ENCODE data around the genes LHX3 and CARD9.

GRCh38 chr9:135887040-135888186 is 19.9 kb downstream of the CAMSAP1 start:
- PRO-cap, result no peak

DNA sequence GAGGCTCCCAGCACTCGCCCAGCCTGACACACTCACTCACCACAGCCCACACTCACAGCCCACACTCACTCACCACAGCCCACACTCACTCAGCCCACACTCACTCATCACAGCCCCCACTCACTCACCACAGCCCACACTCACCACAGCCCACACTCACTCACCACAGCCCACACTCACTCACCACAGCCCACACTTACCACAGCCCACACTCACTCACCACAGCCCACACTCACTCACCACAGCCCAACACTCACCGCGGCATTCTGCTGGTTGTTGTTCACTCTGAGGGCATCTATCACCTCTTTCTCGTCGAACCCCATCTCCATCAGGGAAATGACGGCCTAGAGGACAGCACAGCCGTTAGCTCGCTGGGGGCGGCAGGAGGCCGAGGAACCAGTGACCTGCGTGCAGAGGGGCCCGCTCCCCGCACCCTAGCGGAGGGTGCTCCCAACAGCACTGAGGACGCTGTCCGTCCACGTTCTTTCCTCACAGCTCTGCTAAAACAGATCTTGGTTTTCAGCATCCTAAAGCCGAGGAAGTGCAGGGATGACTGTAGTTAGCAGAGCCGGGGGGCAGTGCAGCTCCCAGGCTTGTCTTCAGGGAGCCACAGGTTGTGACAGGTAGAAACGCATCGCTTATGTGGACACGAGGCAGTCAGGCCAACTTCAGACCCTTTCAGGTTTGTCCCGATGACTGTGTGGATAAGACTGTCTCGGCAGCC is 21.6 kb downstream of the UBAC1 start:
- PRO-cap, result no peak

DNA sequence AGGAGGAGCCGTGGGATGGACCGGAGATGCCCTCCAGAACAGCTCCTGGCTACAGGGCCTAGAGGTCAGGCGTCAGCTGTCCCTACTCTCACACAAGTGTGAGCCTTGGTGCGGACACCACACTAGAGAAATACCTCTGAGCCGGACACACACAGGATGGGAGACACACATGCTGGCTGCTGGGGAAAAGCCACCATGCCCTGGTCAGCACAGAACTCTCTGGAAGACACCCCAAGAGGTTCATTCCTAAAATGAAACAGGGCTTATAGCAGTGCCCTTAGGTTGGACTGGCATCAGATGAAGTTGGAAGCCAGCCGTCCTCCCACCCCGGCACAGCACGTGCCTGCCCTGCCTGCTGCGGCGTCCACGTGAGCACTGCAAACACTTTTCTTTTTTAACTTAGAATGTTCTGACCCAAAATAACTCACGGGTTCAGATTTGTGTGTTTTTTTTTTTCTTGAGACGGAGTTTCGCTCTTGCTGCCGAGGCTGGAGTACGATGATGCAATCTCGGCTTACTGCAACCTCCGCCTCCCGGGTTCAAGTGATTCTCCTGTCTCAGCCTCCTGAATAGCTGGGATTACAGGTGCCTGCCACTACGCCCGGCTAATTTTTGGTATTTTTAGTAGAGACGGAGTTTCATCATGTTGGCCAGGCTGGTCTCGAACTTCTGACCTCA is 14.2 kb downstream of the UBAC1 start:
- PRO-cap, result no peak

DNA sequence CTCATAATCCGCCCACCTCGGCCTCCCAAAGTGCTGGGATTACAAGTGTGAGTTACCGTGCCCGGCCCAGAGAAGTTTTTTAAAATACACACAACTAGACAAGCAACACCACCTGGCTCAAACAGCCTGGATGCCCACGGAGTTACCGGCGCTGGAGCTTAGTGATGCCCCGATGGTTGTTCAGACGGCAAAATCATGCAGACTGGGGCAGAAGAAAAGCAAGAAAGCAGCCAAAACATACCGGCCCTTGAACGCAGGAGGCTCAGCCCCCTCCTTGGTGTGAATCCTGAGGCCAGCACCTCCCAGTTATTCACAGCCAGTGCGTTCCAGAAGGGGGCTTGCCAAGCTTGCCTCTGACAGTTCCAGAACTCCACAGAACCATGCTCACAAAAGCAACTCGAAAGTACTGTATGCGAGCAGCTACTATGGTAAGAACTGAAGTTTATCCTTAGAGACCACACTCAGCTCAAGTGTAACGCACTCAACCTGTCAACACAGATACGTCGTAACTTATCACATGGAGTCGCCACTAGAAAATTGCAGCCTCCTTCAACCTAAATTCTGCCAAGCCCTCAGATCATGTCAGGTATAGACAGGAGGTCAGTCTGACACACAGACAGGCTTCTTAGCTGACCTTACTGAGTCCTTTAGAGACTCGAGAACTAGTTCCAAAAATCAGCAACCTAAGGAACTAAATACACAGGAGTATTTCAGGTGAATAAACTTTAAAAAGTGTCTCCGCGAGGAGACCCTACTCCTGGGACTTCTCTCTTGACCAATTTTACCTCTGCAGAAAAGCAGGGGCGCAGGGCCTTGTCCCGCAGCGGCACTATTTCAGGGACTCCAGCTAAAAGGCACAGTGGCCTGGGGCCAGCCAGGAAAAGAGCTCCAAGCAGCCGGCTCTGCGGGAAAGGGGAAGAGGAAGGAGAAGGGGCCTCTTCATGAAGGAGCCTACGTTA is 1.3 kb downstream of the UBAC1 start:
- PRO-cap, result no peak

GRCh38 chr9:135980951-135981236 is 19.7 kb upstream of the UBAC1 start:
- PRO-cap, result no peak

DNA sequence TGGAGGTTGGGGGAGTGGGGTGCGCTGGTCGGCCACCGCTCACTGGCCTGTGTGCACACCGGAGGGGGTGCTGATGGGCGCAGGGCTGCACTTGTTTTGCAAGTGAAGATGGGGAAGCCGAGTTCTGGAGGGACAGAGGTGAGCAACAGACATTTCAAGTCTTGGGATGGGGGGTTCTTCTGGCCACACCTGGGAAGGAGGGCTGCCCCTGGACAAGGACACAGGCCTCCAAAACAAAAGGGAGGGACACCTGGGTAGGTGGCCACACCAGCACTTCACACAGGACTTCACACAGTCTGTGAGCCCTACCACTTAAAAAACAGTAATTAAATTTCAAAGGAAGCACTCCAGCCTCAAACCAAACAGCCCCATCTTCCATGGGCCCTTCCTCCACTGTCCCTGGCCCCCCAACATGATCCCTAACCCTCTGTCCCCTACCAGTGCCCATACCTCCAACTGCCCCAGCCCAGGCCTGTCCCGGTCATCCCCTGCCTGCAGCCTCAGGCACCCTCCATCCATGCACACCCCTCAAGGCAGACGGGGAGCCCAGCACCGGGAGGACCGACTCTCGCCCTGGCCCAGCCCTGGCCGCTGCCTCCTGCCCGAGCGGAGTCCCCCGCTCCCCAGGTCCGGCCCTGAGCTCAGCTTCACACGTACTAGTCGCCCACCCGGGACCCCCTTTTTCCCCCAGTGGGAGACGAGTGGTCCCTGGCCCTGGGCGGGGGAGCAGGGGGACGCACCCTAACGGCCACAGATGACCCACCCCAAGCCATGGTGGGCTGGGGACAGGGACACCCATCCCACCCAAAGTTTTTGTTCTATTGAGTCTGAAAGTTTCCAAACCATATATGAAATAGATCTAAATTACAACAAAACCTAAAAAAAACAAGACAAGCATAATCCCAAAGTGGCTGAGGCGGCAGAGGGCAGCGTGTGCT is 48.9 kb upstream of the UBAC1 start:
- PRO-cap, result no peak

- PRO-cap, result no peak
Measured at GRCh38 chr9:136204875-136205441, at the start of gene LHX3. Gene LHX3, minus strand, starts transcription at chr9:136205128.

DNA sequence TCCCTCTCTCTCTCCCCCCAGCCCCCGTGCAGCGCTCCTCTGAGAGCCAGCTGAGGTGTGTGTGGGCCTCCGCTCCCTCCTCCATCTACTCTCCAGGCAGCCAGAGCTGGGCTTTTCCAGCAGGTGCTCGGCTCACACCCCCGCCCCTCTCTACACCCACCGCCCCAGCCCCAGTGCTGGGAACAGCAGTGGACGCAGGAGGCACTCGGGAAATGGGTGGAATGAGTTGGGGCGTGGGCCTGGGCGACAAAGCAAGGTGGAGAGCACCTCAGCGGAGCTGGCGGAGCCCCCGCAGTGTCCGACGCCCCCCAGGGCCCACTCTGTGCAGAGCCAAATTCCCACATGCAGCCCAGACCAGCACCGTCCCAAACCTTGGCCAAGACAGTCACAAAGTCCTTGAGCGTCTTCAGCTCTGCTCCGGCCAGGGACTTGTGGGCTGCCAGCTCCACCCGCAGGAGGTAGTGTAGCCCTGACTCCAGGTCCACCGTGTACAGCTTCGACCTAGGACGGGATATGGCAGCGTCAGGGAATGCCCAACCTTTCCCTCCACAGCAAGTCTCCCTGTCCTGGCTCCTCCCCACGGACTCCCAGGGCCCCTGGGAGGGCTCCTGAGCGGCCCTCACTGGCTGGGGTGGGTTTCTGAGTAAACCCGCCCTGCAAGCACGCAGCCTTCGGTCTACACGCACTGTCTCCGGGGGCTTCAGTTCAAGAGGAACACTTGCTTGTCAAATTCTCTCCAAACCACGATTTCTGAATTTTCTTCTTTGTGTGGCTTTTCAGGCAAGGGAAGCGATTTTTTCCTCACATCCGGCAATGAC is 13.6 kb upstream of the LHX3 start:
- PRO-cap, result no peak

- PRO-cap, result no peak
Measured at GRCh38 chr9:136229038-136230010, 16.3 kb downstream of the QSOX2 start.

GRCh38 chr9:136373537-136374016 is at the start of gene CARD9:
Gene CARD9, minus strand, starts transcription at chr9:136373669.
- PRO-cap, result bidirectional peak, plus-strand start at chr9:136373759, minus-strand start at chr9:136373646

DNA sequence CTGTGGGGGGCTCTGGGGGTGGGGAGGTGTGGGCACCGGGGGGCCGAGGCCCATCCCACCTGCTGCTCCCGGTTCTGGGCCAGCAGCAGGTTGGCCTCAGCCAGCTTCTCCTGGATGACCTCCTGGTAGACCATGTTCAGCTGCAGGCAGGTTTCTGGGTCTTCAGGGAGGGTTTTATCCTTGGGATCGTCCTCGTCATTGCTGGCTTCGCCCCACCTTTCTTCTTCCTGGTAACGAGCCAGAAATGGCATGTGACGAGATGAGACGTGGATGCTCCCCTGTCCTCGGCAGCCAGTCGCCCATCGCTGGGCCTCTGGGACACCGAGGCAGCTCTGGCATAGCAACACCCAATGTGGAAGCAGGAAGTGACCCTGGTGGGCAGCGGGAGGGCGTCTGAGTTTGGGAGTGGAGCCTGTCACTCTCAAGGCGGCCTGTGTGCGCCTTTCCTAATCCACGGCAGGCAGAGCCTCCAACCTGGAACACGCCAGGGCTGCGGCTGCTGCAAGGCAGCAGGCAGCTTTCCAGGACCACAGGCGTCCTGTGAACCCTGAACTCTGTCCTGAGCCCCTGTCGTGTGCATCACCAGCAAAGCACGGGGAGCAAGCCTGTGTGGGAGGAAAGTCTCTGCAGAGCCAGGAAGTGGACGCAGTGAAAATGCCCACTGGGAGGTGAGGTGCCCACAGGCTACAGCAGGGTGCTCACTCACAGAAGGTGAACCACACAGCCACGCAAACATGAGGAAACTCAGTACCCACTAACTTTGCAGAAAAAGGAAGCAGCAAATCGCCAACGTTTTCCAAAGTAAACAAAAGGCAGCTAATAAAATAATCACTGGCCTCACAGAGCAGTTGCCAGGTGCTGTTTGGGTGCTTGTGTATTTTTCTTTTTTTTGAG is 4.2 kb downstream of the SNAPC4 start:
- PRO-cap, result no peak

DNA sequence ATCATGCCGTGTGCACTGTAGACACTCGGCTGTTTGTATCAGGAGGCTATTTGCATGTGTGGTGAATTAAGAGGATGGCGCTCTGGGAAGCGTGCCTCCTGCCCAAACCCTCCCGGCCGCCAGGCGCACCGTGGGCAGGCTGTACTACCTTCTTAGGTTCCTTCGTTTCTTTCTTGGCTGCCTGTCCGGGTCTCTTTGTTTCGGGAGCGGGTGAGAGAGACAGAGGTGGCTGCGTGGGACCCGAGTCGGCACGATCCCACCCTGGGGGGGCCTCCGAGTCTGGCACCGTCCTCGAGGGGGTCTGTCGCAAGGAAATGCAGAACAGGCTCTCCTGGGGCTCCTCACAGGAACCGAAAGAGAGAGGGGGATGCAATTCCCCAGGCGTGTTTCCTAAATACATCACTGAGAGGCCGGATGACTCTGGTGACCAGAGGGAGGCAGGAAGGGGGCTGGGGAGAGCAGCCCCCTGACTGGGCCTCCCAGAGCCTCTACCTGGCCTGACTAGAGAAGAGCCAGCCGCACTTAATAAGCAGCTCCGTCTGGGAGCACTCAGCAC is 11.5 kb upstream of the INPP5E start:
- PRO-cap, result no peak

- PRO-cap, result no peak
Measured at GRCh38 chr9:136482259-136482854, 483 bp downstream of the SEC16A start.

GRCh38 chr9:136527075-136528316 is 18.4 kb downstream of the NOTCH1 start:
- PRO-cap, result no peak

DNA sequence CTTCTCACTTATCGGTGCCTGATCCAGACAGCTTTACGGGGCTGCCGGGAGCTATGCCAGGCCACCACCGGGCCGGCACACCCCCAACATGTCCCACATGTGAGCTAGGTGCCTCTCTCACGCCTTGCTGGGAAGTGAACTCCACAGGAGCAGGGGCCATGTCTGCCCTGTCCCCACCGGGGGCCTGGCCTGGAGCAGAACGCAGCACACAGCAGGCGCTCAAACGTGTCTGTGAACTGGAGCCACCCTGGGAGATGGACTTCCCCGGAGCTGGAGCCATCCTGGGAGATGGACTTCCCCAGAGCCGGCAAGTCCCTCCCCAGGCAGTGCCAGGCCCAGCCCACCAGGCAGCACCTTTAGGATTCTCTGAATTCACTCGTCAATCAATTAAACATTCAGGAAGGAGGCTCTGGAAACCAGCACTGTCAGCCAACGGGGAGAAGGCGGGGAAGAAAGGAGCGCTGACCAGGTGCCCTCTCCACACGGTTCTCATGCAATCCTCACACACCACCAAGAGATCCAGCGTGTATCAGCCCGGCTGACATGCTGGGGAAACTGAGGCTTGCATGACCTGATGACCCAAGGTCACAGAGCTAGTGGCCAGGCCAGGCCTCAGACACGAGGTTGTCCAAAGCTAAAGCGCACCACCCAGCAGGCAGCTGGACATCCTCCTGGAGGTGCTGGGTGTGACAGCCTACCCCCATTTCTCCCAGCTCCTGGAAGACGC is 5.6 kb downstream of the NOTCH1 start:
- PRO-cap, result no peak

DNA sequence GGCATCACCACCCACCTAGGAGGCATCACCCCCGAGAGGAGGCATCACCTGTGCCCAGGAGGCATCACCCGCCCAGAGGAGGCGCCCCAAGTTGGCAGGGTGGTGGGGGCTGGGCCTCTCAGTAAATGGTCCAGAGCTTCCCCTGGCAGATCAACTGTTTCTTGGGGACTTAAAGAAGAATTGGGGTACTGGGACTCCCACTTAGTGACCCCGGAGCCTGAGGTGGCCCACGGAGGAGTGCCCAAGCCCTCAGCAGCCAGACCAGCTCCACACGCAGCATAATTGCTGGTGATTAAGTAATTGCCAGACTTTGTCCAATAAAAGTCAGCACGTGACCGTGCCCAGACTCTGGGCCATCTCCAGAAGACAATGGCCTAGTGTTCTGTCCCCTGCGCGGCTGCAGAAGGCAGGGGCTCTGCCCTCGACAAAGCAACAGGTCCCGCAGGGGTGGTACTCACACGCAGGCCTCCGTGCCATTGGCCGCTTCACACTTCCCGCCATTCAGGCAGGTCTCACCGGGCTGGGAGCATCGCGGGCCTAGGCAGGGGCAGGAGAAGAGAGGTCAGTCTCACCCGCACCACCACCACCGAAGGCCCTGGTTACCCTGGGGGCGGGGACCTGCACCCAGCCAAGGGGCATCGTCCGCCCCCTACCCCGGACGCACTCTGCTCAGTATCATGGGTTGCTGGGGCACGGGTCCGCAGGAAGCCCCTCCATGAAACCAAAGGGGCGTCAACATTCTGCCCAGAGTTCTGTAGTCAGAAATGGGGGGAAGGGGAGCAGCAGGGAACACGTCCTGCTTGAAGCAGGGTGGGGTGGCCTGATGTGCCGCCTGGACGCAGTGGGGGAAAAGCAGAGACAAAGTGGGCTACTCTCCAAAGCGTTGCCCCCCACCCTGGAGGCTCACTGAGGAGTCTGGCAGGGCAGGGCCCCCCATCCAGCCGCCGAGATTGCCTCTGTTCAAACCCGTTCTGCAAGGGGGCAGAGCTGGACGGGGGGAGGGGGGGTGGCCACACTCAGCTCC is 2.0 kb downstream of the NOTCH1 start:
- PRO-cap, result no peak

DNA sequence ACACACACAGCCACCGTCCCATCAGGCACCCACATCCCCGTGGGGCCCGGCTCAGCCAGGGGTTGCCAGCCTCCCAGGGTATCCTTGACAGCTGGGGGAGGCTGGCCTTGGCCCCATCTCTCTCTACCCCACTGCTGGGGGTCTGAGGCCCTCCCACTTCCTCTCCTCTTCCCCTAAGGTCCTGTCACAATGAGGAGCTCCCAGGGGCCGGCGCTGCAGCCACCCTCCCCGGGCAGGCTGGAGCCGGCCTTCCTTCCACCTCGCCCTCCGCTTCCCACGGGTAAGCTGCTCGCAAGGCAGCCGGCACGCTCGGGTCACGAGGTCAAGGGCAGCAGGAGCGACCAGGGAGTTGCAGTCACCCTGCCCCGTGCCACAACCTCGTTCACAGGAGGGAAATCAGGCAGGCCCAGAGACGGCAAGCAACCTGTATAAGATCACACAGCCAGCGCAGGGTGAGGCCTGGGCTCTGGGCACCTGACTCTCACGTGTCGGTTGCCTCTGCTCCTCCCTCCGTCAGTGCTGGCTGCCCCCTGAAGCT is 38.7 kb upstream of the NOTCH1 start:
- PRO-cap, result no peak

- PRO-cap, result no peak
Measured at GRCh38 chr9:136646970-136647428, 15.7 kb upstream of the EGFL7 start.

- PRO-cap, result no peak
Measured at GRCh38 chr9:136685034-136685528, 2.2 kb downstream of the AGPAT2 start.

GRCh38 chr9:136724410-136725272 is 12.3 kb downstream of the DIPK1B start:
- PRO-cap, result no peak